ENCODE results near the genes PLCD4 and WNT6.

DNA sequence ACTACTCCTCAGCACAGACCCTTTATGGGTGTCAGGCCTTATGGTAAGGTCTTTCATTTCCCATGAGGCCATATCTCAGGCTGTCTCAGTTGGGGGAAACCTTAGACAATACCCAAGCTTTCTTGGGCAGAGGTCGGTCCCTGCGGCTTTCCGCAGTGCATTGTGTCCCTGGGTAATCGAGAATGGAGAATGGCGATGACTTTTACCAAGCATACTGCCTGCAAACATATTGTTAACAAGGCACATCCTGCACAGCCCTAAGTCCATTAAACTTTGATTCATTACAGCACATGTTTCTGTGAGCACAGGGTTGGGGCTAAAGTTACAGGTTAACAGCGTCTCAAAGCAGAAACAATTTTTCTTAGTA lies 19.5 kb upstream of the TMBIM1 start:
- RRBS: no CpG with 5 or more reads among the region's 6 CpGs

DNA sequence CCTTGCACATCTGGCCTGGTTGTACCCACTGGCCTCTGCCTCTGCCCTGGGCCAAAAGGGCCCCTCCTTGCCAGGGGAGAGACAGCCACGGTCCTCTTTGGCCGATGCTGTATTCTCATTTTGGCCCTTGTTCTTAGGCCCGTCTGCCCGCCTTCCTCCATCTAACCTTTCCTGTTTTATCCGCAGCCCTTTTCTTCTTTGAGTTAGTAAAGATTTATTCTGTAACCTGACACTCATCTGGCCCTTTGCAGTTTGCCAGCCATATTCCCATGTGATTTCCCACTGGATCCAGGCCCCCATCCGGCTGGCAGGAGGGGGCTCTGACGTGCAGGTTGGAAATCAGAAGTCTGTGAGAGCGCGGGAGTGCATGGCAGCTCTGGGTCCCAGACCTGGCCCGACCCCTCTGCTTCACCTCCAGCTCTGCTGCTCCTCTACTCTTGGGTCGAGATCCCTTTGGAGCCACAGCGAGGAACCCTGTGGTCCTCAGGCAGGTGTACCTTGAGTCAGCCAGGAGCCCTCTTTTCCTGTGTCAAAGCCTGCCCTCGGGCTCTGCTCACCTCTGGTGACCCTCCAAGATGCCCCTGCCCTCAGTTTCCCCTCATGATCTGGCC lies 10.8 kb upstream of the CATIP start:
- RRBS: no CpG with 5 or more reads among the region's 13 CpGs

GRCh38 chr2:218370167-218371582 lies 11.4 kb upstream of the SLC11A1 start:
- RRBS: no CpG with 5 or more reads among the region's 17 CpGs

DNA sequence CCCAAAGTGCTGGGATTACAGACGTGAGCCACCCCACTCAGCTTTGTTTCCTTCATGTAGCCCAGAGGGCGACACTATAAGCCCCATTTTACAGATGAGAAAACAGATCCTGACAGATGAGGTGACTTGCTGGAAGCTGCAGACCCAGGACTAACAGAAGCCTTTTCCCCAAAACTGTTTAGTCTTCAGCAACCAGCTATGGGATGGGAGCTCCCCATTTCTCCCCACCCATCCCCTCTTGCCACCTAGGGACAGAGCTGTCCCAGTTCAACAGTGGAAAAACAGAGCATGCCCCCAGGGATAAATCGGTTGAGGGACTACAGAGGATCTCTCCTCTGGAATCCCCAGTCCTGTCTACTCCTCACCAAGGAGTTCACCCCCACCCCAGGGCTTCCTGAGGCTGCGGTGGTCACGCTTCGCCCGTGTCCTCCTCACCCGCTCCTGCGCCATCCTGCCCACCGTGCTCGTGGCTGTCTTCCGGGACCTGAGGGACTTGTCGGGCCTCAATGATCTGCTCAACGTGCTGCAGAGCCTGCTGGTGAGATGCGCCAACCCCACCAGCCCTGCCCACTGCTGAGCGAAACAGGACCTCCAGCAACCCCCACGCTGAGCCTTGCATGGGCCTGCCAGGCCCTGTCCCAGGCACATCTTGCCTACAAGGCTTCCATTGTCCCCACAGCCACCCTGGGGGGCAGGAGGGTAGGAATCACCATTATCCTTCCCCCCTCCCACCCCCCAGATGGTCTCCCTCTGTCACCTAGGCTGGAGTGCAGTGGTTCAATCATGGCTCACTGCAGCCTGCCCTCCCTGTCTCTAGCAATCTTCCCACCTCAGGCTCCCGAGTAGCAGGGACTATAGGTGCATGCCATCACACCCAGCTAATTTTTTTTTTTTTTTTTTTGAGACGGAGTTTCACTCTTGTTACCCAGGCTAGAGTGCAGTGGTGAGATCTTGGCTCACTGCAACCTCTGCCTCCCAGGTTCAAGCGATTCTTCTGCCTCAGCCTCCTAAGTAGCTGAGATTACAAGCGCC lies 6.8 kb upstream of the CTDSP1 start:
- RRBS: no CpG with 5 or more reads among the region's 21 CpGs

GRCh38 chr2:218393842-218394754 lies 5.6 kb upstream of the CTDSP1 start:
- RRBS: no CpG with 5 or more reads among the region's 18 CpGs

DNA sequence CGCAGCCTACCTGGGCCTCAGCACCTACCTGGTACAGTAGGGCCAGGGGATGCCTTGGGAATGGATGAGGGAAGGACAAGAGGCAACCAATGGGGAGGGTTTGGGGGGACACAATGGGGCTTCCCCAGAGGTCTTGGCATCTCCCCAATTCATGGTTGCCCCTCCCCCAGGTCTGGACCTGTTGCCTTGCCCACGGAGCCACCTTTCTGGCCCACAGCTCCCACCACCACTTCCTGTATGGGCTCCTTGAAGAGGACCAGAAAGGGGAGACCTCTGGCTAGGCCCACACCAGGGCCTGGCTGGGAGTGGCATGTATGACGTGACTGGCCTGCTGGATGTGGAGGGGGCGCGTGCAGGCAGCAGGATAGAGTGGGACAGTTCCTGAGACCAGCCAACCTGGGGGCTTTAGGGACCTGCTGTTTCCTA lies 4.9 kb upstream of the CTDSP1 start:
- RRBS: no CpG with 5 or more reads among the region's 5 CpGs

GRCh38 chr2:218419291-218419663 lies 354 bp downstream of the VIL1 start:
- RRBS: no CpG with 5 or more reads among the region's 6 CpGs

GRCh38 chr2:218607282-218608273 lies at the start of gene PLCD4:
PLCD4 (plus strand) TSS chr2:218607899.
- RRBS: no CpG with 5 or more reads among the region's 10 CpGs

DNA sequence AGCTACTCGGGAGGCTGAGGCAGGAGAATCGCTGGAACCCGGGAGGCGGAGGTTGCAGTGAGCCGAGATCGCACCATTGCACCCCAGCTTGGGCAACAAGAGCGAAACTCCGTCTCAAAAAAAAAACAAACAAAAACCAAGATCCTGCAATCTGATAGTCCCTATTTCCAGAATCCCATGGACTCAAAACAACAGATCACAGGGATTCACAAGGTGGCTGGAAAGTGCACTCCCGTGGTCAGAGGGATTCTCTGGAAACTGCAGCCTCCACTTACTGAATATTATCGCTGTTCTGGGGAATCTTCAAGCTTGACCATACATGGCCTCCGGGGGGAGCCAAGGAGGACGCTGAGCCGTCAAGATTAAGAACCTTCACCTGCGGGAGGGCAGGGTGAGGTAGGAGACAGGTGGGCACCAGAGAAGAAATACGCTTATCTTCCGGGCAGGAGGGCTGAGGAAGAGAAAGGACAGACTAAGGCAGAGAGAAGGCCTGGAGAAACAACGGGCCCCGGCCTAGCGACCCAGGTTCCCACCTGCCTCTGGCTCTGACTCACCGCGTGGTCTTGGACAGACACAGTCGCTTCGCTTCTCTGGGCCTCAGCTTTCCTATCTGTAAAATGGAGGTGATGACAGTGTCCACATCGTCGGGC lies 872 bp downstream of the ZNF142 start:
- RRBS: 2% methylated on average over 3 of the region's 25 CpGs

DNA sequence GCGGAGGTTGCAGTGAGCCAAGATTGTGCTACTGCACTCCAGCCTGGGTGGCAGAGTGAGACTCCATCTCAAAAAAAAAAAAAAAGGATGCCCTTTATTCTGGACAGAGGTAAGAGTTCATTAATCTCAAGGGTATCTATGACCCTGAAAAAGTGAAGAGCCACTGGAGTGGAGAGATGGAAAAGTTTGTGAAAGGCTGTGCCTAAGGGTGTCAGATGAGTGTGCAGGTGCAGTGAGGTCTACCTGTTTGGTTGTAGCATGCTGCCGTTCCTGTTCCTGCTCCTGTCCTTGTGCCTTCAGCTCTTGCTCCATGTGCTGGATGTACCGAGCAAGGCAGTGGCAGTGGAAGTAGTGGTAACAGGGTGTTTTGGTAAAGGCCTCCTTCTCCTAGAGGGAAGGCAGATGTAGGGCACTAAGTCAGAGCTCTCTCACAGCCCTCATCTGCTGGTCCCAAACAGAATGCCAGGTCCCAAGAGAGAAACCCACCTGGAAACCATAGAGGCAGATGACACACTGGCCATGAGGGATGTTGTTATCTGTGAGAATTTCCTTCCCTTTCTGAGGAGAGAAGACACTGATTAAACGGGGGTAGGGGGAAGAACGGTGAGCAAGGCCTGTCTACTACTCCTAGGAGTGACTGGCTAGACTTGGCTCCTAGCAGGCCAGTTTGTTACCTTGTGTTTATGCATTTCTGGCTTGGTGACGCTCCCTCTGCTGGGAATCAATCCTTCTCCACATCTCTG lies 6.0 kb downstream of the RNF25 start:
- RRBS: no CpG with 5 or more reads among the region's 6 CpGs

GRCh38 chr2:218745587-218746515 lies 35.2 kb downstream of the TTLL4 start:
- RRBS: no CpG with 5 or more reads among the region's 10 CpGs

GRCh38 chr2:218806295-218806806 lies 24.4 kb downstream of the CYP27A1 start:
- RRBS: no CpG with 5 or more reads among the region's 9 CpGs

DNA sequence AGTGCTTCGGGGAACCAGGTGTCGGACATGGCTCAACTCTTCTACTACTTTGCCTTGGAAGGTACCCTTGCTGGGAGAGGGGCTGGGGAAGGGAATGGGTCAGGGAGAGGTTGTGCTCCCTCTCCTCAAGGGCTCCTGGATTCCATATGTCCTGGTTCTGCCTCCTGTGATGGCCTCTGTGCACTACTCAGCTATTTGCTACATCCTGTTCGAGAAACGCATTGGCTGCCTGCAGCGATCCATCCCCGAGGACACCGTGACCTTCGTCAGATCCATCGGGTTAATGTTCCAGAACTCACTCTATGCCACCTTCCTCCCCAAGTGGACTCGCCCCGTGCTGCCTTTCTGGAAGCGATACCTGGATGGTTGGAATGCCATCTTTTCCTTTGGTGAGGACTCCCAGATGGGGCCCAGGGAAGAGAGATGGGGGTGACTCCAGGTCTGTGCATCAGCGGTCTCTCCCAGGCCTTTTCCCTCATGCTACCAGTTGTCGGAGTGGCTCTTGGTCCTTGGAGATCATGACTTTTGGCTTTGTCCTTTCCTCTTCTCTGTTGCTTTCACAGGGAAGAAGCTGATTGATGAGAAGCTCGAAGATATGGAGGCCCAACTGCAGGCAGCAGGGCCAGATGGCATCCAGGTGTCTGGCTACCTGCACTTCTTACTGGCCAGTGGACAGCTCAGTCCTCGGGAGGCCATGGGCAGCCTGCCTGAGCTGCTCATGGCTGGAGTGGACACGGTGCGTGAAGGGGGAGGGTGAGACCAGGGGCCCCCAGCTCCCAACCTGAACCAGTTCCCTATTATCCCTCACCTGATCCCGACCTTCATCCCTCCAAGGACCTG lies 30.6 kb downstream of the CYP27A1 start:
- RRBS: no CpG with 5 or more reads among the region's 19 CpGs

- RRBS: no CpG with 5 or more reads among the region's 8 CpGs
Measured at GRCh38 chr2:218847489-218847895, 12.1 kb upstream of the WNT6 start.

DNA sequence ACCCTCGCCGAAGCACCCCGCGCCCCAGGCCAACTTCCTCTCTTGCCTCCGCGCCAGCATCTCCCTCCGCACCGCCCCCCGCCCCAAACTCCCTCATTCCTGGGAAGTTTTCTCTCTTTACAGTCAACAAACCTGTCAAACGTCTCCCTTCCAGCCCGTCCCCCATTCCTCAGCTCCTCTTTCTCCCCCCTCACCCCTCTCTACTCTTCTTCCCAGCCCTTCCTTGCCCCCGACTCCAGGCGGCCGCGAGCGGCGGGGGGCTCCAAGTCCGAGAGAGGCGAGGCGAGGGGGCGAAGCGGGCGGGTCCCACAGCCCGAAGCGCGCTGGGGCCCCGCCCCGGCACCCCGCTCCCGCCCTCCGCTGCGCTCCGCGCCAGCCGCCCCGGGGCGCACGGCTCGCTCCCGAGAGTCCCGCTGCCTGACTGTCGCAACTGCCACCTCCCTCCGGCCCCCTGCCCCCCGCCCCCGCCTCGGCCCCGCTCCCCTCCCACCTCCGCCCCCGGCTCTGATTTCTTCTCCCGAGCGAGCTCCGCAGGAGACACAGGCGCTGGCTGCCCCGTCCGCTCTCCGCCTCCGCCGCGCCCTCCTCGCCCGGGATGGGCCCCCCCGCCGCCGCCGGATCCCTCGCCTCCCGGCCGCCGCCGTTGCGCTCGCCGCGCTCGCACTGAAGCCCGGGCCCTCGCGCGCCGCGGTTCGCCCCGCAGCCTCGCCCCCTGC lies at the start of gene WNT6:
Gene WNT6, plus strand, starts transcription at position 512 of the 716 bp plus-strand sequence.
- RRBS: 2% methylated on average over 47 of the region's 84 CpGs

GRCh38 chr2:218997276-218998017 lies 4.2 kb upstream of the CRYBA2 start:
- RRBS: no CpG with 5 or more reads among the region's 11 CpGs

DNA sequence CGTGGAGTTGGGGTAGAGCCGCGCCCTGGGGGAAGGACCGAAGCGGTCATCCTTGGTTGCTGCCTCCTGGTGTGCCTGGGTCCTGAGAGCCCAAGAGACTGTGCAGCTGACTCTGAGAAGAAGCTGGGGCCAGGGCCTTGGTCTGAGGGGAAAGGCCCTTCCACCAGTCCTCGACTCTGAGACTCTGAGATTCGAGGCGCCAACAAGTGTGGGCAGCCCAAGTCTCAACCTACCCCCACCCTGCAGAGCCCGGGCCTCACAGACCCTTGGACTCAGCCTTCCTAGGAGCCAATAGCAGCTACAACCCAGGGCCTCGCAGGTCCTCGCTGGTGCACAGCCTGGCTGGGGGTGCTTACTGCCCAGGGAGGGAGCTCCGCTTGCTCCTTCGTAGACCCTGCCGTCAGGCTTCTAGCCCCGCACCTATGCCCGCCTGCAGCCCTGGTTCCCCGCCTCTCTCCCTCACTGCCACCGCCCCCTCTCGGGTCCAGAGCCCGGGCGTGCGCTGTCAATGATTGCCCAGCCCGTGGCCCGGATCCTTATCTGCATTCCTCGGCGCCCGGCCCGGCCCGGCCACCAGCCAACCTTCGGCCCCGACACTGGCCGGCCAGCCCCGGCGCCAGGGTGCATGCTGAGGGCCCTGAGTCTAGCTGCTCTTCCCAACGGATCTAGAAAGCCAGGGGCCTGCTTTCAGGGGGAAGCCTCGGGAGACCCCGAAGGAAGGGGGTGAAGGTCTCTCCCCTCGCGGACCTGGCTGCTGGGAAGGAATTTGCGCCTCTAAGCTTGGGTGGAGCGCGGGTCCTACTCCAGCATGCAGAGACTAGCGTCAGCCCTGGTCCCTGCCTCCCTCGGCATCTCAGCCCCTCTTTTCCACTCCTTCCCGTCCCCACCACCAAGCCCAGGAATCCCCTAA lies 1.9 kb downstream of the IHH start:
- RRBS: no CpG with 5 or more reads among the region's 45 CpGs

GRCh38 chr2:219177548-219177981 lies 510 bp upstream of the RETREG2 start:
- RRBS: no CpG with 5 or more reads among the region's 16 CpGs

GRCh38 chr2:219180828-219181648 lies 3.0 kb downstream of the RETREG2 start:
- RRBS: no CpG with 5 or more reads among the region's 9 CpGs

- RRBS: 71% methylated on average over 5 of the region's 12 CpGs
Measured at GRCh38 chr2:219207601-219208118, 1.1 kb downstream of the ZFAND2B start.